Mammary epithelial cell (primary cell): ENCODE data around the gene FCMR.

DNA sequence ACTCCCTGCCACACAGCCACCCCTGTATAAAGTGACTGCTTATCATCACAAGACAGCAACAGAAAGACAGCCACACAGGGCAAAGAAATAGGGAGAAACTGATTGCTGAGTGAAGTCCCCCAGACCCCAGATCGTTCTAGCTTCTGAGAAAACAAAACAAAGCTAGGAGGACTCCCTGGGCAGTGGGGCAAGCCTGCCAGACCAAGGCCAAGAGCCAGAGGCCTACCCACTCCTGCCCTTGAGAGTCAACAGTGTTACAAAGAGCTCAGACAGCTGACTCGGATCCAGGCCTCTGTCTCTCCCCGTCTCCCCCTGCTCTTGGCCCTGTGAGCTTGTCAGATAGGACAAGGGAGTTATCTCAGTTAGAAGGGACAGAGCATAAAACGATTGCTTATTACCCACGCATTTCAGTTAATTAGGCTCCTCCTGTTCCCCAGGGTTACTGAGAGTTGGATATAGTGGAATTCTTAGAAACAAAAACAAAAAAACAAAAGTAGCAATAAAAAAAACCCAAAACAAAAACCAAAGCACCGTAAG, 1.4 kb downstream of the SLC41A1 start:
- CAGE, long polyA plus RNA, result no peak
- RRBS, result no CpG with 5 or more reads among the region's 6 CpGs

GRCh38 chr1:205849686-205850001, 288 bp downstream of the PM20D1 start:
- CAGE, long polyA plus RNA, result no peak
- RRBS, result no CpG with 5 or more reads among the region's 21 CpGs

DNA sequence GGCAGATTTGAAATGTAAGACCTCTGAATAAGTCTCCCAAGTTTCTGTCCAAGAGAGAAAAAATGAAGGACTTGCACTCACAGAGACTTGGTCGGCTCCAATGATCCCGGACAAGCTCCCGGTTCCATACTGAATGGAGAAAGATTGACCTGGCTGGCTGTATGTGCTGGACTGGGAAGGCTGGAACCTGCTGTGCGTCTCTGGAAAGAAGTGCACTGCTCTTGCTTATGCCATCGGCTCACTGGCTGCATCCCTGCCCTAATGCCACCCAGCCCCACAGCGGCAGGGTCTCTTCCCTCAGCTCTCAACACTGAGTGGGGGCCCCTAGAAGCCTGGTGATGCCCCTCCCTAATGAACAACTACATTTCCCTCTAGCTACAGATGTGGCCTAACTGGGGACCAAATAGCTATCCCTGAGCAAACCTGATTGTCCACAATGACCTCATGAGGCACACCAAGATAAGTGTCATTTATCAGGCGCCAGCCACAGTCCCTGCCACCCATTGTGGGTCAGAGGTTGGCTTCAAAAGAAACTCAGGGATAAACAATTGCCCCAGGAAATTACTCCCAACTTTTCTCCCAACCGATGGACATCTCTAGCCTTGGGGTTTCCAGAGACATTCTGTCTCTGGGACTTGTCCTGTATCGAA, 2.6 kb downstream of the CTSE start:
- CAGE, long polyA plus RNA, result no peak
- RRBS, result no CpG with 5 or more reads among the region's 9 CpGs

DNA sequence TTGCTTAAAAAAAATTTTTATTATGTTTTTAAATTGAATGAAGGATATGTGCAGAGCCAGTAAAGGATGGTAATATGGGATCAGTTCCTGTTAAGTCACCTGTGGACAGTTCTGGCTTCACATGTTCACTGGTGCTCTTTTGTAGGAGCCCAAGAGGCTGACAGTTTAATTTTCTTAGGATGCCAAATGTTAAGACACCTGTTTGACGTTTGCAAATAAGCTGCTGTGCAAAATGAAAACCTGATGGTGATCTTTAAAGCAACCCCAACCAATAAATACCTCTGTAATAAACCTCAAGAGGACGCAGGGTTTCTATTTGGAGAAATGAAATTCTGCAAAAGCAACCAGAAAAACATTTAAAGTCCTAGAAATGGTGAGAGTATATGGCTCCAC, 5.8 kb upstream of the RHEX start:
- CAGE, long polyA plus RNA, result no peak
- RRBS, result no CpG with 5 or more reads among the region's 2 CpGs

- CAGE, long polyA plus RNA, result no peak
- RRBS, result no CpG with 5 or more reads among the region's 10 CpGs
Measured at GRCh38 chr1:206048438-206049135, 4.4 kb upstream of the RHEX start.

DNA sequence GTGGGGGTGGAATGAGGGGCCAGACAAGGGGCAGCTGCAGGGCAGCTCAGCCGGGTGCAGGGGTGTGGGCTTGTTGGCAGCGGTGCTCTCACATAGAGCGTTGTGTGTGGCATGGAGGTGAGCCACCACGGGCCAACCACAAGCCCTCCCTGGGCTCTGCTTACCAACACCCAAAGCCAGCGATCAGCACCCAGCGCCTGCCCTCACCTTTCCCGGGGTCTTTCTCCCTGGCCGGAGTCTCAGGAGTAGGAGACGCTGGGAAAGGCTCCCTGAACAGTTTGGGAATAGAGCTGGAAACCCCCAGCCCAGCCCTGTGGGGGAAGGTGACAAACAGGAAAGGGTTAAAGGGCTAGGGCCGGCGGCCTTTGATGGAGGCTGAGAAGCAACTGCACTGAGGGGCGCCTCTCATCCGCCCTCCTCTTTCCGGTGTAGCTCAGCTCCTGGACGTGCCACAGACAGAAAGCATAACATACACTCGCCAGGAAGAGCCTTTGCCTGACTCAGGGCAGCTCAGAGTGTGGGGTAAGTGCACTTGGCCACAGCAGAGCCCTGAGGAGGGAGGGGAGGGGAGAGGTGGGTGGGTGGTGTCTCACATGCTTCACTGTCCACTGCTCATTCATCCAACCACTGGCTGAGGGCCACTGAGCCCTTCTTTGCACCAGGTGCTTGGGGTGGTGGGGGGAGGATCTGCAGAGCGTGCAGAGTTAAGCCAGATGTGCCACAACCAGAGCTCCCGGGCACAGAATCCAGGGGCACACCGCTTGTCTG, 632 bp downstream of the IKBKE start:
- CAGE, long polyA plus RNA, result no peak
- RRBS, result 3% methylated on average over 5 of the region's 19 CpGs

GRCh38 chr1:206487015-206487309, 16.7 kb downstream of the IKBKE start:
- CAGE, long polyA plus RNA, result no peak
- RRBS, result no CpG with 5 or more reads among the region's 3 CpGs

DNA sequence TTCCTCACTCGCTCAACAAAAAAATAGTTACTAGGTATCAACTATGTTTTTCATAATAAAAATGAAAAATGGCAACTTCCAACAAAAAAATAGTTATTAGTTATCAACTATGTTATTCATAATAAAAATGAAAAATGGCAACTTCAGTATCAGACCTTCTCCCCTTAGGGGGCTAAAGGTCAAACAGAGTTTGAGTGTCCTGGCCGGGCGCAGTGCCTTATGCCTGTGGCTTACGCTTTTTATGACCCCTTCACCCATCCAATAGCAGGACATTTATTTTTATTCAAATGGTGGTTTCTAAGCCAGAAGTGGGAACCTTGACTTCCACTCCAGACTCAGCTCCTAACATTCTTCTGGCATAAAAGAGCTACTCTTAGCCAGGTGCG, 3.9 kb downstream of the EIF2D start:
- CAGE, long polyA plus RNA, result no peak
- RRBS, result no CpG with 5 or more reads among the region's 5 CpGs

- CAGE, long polyA plus RNA, result no peak
- RRBS, result no CpG with 5 or more reads among the region's 5 CpGs
Measured at GRCh38 chr1:206666951-206667332, 17.8 kb upstream of the MAPKAPK2 start.

- CAGE, long polyA plus RNA, result no peak
- RRBS, result 100% methylated on average over 2 of the region's 22 CpGs
Measured at GRCh38 chr1:206692971-206694324, 8.7 kb downstream of the MAPKAPK2 start.

DNA sequence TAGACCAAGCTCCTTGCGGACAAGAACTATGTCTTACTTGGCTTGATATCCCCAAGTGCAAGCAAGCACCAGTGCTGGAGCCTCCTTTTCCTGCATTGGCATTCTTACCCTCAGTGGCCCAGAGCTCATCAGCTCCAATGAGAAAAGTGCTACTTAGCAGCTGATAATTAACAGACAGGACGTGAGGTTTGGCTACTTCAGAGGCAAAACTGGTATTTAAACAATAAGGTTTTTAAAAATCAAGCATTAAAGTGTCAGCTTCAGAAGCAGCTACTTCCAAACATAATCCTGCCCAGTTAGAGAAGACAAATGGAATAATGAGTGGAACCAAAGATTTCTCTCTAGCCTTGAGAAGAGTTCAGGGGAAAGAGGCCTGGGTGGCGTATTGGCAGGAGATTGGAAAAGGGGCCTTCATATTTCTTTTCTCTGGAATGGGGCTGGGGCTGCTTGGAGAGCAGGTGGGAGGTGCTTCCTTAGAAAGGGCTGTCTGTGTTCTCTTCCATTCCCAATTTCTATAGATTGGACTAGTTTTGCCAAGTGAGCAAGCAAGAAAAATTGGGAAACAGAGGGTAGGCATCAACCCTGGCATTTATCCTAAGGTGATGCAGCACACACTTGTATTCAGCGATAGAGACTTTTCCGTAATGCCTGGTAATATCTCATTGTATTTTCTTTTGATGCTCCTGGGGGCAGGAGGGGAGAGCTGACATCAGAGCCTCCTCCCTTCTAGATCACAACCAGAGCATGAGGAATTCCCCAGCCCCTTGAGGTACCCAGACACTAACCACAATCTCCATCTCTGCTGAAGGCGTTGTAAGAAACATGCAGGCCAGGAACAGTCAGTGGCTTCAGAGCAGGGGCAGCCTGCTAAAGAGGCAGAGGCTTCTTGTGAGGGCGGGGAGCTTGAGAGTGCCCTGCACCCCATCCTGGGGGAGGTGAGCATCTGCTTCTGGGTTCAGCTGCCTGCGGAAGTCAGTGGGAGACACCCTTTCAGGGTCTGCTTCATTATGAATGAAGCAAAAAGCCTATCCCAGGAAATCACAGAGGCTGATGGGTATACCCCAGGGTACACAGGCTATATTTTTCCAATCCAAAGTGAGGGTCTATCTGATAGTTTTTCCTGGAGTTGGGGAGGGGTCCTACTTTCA, 18.7 kb downstream of the MAPKAPK2 start:
- CAGE, long polyA plus RNA, result no peak
- RRBS, result no CpG with 5 or more reads among the region's 8 CpGs

DNA sequence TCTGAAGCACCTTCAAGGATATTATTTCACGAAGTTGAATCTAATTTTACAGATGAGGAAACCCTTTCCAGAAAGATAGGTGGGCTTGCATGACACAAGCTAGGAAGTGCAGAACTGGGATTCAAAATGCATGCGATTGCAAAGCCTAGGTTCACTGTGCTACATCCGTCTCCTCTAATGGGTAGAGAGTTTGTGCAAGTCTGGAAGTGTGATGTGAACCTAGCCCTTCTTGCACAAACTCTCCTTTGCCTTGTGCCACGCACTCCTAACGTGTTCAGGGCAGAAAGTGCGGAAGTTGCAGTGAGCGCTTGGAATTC, 40.2 kb downstream of the MAPKAPK2 start:
- CAGE, long polyA plus RNA, result no peak
- RRBS, result no CpG with 5 or more reads among the region's 7 CpGs

GRCh38 chr1:206732098-206733152, 38.1 kb upstream of the IL19 start:
- CAGE, long polyA plus RNA, result no peak
- RRBS, result no CpG with 5 or more reads among the region's 23 CpGs

GRCh38 chr1:206739001-206740137, 31.2 kb upstream of the IL19 start:
- CAGE, long polyA plus RNA, result no peak
- RRBS, result no CpG with 5 or more reads among the region's 8 CpGs

DNA sequence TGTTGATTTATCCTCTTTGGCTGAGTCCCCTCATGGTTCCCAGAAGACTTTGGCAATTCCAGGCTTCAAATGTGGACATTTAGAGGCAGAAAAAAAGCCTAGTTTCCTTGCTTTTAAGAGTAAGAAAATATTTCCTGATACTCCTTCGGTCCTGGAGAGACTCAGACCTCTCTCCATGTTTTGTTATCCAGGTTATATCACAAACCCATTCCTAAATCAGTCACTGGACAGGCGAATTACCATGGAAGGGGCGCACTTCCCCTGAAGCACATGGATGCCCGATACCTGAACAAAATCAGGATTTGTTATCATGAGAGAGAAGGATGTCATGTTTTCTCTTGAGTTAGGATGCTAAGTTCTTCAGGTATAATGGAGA, 20.3 kb upstream of the IL19 start:
- CAGE, long polyA plus RNA, result no peak
- RRBS, result no CpG with 5 or more reads among the region's 4 CpGs

GRCh38 chr1:206895797-206896412, 1.3 kb upstream of the IL24 start:
- CAGE, long polyA plus RNA, result no peak
- RRBS, result no CpG with 5 or more reads among the region's 7 CpGs

- CAGE, long polyA plus RNA, result no peak
- RRBS, result no CpG with 5 or more reads among the region's 8 CpGs
Measured at GRCh38 chr1:206921805-206922399, at the start of gene FCMR. TSS of gene FCMR (minus strand) at chr1:206921941.

DNA sequence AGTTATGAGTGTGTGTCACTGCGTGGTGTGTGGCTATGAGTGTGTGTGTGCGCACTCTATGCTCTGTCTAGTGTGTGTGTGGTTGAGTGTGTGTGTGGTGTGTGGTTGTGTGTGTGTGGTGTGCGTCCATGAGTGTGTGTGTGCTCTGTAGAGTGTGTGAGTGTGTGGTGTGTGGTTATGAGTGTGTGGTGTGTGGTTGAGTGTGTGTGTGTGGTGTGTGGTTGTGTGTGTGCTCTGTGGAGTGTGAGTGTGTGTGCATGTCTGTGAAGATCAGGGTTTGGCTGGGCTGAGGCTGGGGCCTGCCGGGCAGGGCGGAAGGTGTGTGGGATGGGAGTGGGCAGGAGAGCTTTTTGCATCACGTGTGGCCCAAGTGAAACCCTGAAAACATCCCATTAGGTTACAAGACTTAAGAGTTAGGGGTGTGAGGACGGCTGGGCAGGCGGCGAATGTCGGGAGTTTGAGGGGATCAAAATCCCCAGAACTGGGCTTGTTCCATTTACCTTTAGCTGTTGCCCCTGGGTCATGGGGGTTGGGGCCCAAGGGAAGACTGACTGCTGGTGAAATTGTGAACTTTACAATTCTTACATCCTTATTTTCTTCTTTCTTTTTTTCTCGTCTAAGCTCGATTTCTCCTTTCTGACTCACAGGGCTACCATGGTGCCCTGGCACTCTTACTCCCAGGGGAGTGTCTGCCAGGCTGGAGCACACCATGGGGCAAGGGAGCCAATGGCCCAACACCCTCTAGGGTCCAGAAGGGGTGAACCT, 3.0 kb upstream of the FCMR start:
- CAGE, long polyA plus RNA, result no peak
- RRBS, result no CpG with 5 or more reads among the region's 12 CpGs

DNA sequence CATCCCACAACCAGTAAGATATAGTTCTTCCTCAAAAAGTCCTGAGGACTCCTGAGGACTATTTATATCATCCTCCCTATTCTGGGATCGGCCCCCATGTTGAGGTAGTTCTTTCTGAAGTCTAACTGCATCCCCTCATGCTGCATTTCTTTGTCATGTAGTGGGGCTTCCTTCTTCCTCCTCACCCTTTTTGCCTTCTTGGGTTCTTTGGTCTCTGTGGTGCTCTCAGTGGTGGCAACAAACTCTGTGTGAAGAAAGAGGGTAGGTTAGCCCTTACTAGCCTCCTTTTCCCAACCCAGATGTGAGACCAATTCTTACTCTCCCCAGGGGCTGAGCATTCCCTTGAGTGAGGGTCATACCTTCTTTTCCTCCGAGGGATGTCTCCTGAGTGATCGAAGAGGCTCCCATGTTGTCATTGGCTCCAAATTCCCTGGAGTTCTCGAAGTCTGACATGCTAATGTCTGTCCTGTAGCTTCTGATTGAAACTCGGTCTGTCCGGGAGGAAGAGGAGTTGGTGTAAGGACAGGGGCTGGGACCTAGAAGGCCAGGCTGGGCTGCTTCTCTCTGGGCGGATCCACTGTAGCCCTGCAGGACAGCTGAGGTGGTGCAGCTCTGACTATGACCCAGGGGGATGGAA, 9.7 kb upstream of the FCMR start:
- CAGE, long polyA plus RNA, result no peak
- RRBS, result no CpG with 5 or more reads among the region's 7 CpGs

GRCh38 chr1:206949158-206949735, 3.0 kb upstream of the PIGR start:
- CAGE, long polyA plus RNA, result no peak
- RRBS, result no CpG with 5 or more reads among the region's 5 CpGs